ENCODE data around the genes FGG, MAP9, ASIC5 and CTSO.

GRCh38 chr4:153527479-153528253 is 61.5 kb downstream of the TMEM131L start:
- PRO-cap = no peak

DNA sequence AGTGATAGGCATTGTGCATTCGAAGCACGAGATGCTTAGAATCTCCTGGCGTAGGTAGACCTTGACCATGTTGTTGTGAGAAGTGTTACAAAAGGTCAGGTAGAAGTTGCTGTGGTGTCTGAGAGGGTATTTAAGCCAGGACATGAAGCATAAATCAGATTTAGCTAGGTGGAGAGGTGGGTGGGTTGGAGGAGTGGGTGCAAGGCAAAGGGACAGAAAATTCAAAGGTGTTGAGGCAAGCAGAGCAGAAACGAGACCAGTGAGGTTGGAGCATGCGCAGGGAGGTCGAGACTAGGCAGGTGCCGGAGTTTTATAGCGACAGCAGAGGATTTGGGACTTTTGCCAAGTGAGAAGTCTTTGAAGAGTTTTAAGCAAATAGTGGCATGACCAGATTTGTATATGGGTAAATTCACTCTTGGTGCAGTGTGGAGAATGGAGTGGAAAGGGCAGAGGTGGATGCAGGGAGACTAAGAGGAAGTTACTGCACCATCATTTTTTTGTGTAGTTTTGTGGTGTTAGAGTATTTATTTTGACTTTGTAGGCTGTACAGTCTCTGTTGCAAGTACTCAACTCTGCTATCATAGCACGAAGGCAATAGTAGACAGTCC is 107.0 kb upstream of the TLR2 start:
- PRO-cap = no peak

- PRO-cap = no peak
Measured at GRCh38 chr4:153650924-153651383, 33.1 kb upstream of the TLR2 start.

DNA sequence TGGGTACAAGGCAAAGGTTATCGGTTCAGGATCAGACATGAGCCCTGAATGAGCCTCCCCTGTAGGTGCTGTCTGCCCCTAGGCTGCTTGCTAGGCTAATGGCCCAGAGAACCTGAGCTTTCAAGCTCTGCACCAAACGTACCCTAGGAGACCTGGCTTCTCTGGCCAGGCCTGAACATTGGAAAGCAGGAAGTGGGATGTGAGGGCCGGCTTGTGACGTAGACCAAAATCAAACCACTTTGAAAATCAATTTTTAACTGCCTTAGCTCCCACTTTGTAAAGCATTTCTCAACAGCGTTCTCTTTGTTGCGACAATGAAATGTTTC is 145.0 kb upstream of the SFRP2 start:
- PRO-cap = no peak

- PRO-cap = no peak
Measured at GRCh38 chr4:154570078-154570721, 7.4 kb downstream of the FGB start.

- PRO-cap = no peak
Measured at GRCh38 chr4:154604639-154605485, 7.6 kb downstream of the FGG start.

DNA sequence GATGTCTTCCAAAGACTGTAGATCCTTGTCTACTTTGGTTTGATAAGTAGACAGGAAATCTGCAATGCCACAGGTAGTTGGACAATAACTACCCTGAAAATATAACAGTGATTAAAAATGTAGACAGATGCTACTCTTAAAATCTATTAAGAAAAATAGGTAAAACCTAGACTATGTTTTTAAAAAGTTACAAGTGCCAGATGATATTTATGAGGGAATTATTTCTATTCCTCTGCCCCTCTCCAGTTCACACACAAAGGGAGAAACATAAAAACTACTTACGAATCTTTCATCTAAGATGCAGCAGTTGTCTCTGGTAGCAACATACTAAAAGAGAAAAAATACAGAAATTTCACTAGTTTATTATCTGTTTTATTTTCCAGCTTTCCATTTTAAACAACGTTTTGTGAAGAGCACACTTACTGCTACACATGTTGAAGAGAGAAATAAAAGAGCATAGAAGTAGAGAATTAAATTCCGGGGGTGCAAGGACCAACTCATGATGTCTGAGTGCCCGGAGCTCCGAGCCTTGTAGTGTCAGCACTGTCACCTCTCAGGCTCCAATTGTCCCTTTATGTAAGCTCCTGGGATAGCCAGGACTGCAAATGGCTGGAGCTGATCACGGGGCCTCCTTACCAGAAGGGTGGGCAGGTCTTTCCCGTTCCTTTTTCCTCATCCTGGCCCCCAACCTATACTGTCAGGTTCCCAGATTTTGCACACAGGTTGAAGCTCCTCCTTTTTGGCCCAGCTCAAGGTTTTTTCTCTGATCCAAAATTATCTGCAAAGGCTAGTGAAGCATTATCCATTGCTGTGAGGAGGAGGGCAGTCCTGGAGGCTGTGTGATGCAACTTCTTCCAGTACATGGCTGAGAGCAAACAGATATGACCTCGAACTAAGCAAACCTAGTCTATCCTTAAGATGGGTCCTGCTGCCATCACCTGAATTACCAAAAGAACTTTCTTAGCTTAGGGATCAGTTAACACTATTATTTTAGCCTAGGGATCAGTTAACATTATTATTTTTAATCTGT is at the start of gene FGG:
FGG (minus strand) TSS at position 548 of the 1,030 bp plus-strand sequence.
- PRO-cap = no peak

GRCh38 chr4:154616641-154617126 is 4.2 kb upstream of the FGG start:
- PRO-cap = no peak

GRCh38 chr4:154618592-154619037 is 6.2 kb upstream of the FGG start:
- PRO-cap = no peak

- PRO-cap = no peak
Measured at GRCh38 chr4:155354839-155355209, 21.9 kb downstream of the MAP9 start.

DNA sequence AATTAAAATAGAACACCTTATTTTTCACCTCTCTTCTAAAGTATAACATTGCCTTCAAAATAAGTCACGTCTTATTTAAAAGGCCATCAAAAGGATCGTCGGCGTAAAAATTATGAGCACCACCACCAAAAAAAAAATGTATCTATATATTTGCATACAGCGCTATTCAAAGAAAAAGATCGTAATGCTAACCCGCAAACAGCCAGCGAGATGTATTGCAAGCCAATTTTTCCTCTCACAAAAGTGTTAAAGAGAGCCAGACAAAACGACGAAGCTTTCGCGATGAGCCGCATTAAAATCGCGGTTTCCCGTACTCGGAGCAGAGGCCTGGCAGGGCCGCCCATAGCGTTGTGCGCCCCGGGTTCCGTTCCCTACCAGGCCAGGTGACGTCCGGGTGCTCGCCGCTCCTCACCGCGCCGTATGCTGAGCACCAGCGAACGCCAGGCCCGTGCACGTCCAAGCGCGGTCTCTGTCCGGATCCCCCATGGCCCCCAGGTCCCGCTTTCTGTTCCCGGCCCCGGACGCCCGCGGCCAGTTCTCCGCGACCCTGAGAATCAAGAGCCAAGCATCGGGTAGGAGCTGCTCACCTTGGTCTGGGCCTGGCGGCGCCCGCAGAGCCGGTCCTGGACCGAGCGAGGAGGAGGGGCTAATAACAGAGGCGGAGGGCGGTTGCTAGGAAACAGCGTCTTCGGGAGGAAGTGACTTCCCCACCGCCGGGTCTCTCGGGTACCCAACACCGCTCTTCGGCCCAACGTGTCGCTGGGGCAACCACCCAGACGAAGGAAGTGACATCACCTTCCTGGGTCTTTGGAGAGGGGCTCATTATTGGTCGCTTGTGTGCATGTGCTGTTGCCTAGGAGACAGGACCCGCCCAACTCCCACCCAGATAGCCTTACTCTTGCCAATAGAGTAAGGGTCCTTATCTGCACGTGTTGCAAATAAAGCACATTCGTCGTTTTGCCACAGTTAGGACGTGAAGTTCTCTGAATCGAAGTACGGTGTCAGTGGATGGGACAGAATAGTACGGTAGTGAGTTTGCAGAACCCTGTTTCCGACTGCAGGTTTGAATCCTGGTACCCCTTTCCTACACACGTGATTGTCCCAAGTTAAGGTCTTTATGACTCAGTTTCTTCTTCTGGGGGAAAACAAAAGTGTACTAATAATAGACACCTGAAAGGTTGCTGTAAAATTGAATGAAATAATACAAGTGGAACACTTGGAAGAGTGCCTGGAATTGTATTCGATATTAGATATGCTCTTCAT is at the start of gene MAP9:
MAP9 (minus strand) TSS at position 782 of the 1,263 bp plus-strand sequence.
- PRO-cap = unidirectional peak, minus-strand start at position 625 of the sequence; unidirectional peak, minus-strand start at position 761 of the sequence

DNA sequence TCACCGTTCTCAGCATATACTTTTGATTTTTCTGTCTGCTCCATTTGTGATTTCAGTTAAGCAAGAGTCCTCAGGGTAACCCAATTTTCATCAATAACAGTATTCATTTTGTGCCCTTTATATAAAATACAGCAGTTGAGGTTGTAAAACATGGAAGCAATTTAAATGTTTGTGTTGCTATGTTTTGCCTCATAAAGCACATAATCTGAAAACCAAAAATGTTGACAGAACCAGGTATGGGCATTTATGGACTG is at the start of gene ASIC5:
ASIC5 (minus strand) TSS at position 95 of the 254 bp plus-strand sequence.
- PRO-cap = no peak

DNA sequence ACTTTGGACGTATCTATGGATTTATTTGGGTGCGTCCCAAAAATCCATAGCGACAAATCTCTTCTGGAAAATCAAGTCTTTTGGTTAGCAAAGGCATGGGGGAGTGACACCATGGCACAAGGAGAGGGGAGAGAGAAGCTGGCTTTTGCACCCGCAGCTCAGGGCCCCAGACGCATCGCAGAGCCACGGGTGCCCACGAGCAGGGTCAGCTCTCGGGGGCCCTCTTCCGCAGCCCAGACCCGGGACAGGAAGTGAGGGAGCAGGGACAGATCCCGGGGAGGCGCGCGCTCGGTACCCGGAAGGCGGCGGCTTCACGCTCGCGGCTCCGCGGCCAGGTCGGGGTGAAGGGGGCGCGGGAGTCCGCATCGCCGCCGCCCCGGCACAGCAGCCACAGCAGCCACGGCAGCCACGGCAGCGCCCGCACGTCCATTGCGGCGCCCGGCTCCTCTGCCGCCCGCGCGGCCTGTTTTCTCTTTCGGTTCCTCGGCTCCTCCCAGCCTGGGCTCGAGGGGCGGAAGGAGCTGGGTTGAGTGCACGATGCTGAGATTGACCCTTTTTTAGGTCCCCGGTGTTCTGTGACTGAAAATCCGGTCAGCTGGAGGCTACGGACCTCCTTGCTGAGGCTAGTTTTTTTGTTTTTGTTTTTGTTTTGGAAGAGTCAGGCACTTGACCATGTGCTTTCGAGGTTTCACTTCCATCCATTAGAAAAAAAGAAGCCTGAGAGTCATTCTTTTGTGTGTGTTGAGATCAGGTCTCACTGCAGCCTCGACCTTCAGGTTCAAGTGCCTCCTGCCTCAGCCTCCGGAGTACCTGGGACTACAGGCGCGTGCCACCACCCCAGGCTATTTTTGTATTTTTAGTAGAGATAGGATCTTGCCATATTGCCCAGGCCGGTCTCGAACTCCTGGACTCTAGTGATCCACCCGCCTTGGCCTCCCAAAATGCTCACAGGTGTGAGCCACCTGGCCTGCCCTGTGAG is at the start of gene CTSO:
CTSO (minus strand) TSS at position 449 of the 979 bp plus-strand sequence.
- PRO-cap = bidirectional peak, plus-strand start at position 265 of the sequence, minus-strand start at position 237 of the sequence; bidirectional peak, plus-strand start at position 507 of the sequence, minus-strand start at position 465 of the sequence

- PRO-cap = no peak
Measured at GRCh38 chr4:156182374-156182788, 228.7 kb upstream of the CTSO start.

DNA sequence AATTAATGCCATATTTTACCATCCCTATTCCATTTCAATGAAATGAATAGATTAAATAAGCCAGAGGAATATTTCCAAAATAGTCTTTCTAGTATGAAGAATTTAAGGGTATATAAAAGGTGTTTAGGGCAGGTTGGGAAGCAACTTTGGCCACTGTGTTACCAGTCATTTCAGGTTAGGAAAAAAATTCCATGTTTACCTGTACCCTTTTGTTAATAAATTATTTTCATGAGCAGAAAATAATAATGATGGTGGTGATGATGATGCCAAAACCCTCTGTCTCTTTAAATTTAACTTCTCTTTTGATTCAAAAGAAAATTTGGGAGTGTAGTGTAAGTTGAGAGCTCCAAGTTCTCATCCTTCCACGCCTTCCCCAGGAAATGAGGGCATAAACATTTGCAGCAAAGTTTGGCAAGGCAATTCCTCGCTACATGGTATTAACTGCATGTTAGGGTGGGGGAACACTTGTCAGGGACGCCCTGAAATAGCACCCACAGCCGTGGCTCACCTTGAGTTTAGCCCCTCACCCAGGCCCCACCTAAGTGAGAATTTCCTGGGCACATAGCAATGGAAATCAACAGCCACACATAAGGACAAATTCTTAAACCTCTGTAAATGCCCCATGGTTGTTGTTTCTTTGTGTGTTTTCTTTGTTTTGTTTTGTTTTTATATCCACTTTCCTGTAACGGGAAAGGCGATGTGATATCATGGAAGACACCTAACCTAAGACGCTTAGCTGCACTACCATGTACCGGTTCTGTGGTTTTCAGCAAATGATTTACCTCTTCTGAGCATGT is 1.8 kb downstream of the RXFP1 start:
- PRO-cap = no peak

GRCh38 chr4:158820163-158820981 is 51.5 kb downstream of the FNIP2 start:
- PRO-cap = no peak

DNA sequence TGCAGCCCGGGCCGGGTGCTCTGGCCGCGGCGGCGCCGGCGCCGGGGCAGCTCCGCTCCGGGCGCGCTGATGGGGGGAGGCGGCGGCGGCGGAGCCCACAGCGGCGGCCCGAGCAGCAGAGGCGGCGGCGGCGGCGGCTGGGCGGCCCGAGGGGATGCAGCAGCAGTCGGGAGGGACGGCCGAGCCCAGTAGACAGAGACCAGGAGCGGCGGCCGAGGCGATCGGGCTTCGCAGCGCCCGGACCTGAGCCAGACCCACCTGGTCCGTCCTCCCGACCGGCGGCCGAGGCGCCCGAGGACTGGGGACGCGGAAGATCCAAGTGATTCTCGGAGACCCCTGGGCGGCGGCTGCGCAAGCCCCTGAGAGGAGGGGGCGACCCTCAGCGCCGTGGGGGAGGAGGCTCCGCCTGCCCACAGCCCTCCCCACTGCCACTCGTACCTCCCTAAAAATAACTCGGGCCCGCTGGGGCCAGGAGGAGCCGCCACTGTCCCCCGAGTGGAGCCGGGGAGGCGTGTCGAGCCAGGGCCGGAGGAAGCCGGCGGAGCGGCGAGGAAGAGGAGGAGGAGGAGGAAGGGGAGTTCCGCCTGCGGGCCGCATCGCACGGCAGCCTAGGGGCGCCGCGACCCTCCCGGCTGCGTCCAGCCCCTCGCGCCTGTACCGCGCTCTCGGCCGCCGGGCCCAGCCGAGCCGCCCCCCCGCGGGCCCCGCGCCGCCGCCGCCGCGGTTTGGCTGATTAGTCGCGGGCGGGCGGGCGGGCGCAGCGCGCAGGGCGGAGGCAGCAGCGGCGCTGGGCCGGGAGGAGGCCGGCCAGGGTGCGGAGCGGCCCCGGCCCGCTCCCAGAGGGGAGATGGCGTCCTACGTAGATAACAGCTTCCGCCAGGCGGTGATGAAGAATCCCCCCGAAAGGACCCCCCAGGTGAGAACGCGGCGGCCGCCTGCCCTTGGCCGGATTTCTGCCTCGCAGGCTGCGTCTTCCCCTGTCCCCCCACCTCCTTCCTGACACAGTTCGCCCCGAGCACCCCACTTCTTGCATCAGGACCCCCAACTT is 761 bp downstream of the RAPGEF2 start:
- PRO-cap = bidirectional peak, plus-strand start at position 772 of the sequence, minus-strand start at position 684 of the sequence

- PRO-cap = unidirectional peak, plus-strand start at chr4:159228248
Measured at GRCh38 chr4:159227762-159228475, 125.0 kb downstream of the RAPGEF2 start.

GRCh38 chr4:159289216-159289981 is 186.5 kb downstream of the RAPGEF2 start:
- PRO-cap = no peak

DNA sequence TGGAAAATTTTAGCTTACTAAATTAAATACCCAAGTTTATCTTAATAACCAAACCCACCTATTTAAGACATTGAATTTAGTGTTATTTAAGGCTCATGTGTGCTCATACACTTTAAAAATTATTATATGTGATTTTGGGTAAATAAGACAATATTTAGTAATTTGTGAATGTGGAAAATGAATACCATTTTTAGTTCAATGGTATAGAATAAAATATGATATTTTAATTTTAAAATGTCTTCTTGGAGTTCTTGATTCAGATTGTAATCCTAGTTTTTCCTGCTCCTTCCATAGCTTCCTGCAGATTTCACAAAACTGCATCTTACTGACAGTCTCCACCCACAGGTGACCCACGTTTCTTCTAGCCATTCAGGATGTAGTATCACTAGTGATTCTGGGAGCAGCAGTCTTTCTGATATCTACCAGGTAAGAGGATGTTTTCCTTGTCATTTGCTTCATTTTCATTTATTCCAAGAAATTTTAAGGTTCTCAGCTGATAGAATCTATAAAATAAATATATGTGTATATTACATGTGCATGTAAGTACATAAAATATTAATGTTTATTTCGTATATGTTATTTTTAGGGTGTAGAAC is 201.3 kb downstream of the RAPGEF2 start:
- PRO-cap = no peak

All from left cardiac atrium (tissue), 1 donor.